ENCODE measurements around a stretch of chr1.

DNA sequence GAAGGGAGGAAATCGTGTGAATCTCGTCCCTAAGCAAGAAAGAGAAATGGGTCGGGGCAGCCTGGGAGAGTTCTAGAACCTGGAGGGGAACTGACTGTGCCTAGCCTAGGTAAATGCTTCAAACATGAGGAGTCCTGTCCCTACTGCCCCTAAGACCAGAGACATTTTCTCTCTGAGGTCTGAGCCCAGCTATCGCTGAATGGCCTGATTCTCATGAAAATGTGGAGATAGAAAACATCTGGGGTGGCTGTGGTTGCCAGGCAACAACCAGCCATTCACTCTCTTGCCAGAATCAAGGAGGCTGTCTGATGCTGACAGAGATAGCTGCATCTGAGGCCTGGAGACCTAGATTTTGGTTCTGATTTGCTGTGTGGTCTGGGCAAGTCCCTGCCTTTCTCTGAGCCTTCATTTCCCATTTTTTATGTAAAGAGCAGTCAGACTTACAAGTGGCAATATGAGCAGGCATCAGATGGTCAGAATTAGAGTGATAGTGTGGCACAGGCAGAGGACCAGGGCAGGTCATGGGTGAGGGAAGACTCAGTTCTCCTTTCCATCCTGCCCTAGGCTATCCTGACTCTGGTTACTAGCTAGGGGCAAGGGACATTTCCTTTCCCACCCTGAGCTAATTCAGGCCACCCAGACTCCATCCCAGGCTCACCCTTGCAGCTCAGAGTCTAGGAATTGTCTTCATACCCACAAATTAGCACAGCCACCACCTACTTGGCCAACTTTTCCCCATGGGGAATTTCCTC lies 19.9 kb upstream of the RNF19B start:
- PRO-cap, 2 experiments = no peak in any of the 2 experiments

- PRO-cap, 2 experiments = no peak in any of the 2 experiments
Observed at GRCh38 chr1:33022609-33023375, 13.9 kb downstream of the AK2 start.

DNA sequence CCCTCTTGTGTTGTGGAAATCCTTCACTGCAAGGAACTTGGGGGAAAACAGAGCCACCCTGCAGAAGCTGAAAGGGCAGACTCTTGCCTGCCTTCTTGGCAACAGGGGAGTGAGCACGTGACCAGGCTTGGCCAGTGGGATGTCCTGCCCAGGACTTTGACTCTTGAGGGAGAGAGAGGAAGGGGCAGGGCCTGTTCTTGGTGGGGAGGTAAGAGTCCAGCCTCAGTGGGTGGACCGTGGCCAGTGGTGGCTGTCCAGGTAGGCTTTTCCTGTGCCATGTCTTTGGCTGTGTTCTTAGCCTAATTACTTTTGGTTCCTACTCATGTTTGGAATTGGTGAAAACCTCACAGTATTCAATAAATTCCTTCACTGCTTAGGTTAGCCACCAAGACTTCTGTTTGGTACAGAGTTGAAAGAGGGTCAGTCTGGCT lies 8.6 kb upstream of the AK2 start:
- PRO-cap, 2 experiments = no peak in any of the 2 experiments

- PRO-cap, 2 experiments = no peak in any of the 2 experiments
Observed at GRCh38 chr1:33099200-33099926, 18.4 kb downstream of the AZIN2 start.

- PRO-cap, 2 experiments = no peak in any of the 2 experiments
Observed at GRCh38 chr1:33146483-33147234, 35.2 kb downstream of the TRIM62 start.

DNA sequence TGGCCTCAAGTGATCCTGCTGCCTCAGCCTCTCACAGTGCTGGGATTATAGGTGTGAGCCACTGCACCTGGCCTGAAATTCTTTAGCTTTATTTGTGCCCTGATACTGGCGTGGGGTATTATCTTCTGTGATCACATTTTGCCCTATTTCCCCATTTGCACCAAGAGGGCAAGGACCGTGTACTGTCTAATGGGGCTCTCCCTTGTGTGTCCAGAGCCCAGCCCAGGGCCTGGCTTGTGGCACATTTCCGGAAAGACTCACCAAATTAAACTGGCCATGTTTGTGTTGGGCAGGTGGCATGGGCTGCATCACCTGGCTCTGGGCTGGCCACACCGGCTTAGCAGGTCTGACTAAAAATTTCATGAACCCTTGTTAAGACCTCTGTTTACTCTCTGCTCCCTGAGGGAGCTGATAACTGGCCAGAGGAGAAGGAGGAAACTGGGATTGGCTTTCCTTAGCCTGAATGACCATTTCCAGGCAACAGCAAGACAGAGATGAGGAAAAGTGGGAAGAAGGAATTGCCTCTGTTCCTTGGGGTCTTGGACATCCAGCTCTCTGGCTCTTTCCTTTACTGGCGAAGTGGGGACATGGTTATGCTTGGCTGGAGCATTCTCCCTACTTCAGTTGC lies 32.0 kb downstream of the TRIM62 start:
- PRO-cap, 2 experiments = no peak in any of the 2 experiments

DNA sequence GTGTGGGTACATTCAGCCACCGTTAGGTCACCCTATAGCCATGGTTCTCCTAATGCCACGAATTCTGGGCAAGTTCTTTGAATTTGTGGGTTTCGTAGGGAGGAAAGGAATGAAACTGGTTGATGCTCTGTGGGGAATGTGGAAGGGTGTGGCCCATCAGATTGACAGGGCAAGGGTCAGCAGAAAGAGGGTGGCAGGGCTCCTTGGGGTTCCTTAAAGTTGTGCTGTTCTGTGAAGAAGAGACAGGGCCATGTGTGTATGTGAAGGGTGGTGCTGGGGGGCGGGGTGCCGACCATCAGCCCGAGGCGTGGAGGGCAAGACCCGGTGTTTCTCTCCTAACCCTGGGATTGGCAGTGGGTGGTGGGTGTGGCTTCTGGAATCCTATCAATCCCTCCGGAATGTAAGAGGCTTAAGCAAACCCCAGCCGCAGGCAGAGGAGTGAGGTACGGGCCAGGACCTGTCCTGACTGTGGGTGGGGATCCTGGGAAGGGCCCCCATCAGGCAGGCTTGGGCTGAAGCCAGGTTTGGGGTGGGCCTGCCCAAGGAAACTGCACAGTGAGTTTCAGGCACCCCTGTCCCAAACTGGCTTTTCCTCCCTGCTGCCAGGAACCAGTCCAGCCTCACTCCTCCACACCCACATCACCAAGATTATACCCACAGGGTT lies 35.3 kb upstream of the ZNF362 start:
- PRO-cap, 2 experiments = no peak in any of the 2 experiments

DNA sequence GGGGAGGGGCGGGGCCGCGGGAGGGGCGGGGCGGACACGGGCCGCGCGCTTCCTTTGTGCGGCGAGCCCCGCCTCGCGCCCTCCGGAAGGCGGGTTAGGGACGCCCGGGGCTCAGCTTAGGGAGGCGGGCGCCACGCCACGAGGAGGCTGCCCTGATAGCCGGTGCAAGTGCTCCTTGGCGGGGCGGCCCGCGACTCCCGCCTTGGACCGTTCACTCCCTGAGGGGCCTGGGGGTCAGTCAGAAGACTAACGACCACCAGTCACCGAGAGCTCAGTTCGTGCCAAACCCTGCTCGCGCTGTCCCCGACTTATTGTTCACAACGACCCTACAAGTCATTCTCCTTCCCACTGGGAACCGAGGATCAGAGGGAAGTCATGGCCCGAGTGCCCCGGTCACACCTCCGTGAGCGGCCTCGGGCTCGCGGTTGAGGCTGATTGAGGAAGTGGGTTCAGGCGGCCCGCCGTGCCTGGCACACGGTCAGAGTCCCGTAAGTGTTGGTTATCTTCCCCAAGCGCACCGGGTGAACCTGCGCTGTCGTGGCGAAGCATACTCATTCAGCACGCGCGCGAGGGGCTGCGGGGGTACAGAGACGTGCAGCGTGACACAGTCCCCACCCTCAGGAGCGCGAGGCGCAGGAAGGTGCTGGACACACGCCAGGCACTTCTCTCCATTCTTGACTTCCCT lies 29.2 kb upstream of the A3GALT2 start:
- PRO-cap, 2 experiments = peak in 2 of 2 experiments; most common plus-strand start position 114 of the sequence (in 2)

DNA sequence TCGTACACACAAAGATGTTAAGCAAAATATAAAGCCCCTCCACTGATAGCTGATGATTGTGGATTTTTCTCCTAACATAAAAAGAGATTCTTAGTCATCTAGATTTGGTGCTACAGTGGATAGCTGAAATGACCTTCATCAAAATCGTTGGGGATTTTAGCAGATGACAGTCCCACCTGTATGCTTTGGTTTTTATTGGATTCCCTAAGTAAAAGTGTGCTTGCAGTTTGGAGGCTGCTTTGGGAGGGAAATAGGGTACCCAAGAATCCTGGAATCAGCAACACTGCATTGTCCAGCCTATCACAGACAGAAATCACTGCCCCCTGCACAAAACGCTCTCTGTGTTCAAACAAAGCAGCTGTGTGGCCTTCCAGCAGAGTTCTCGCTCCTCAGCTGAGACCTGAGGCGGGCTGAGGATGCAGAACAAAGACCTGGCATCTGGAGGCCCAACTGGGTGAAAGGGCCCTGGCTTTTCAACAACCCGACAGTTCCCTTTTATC lies 42.4 kb upstream of the A3GALT2 start:
- PRO-cap, 2 experiments = no peak in any of the 2 experiments

DNA sequence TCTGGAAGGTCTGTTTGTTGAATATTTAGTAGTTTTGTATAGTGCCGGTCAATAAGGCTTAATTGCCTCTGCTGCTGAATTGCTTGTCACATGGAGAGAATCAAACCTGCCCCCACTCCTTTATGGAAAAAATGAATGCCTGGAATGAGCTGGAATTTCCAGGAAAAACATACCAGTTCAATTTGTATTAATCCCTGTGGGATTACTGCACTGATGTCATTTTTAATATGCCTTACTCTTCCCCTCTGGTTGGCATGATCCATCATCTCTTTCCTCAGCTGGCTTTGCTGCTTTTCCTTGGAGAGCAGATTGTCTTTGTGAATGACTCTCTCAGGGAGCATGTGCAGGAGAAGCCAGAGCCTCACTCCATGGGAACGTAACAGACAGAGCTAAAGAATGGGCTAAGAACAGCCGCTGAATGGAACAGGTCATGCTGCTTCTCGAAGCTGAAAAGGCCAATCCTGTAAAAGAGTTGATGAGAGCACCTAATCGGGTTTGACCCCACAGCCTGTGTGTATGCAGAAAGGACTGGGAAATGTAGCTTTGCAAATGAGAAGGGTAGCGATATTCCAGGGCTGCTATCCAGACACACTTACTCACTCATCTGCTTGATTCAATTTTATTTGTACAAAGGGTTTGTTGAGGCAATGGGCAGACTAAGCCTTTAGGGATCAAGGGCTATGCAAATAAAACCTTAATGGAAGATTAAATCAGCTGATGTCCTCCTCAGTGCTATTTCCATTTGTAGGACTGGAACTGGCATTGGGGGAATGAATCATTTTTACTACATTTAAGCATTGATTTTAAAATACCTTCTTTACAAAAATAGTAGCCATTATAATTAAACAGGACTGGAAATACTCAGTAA lies 20.7 kb downstream of the PHC2 start:
- PRO-cap, 2 experiments = no peak in any of the 2 experiments

DNA sequence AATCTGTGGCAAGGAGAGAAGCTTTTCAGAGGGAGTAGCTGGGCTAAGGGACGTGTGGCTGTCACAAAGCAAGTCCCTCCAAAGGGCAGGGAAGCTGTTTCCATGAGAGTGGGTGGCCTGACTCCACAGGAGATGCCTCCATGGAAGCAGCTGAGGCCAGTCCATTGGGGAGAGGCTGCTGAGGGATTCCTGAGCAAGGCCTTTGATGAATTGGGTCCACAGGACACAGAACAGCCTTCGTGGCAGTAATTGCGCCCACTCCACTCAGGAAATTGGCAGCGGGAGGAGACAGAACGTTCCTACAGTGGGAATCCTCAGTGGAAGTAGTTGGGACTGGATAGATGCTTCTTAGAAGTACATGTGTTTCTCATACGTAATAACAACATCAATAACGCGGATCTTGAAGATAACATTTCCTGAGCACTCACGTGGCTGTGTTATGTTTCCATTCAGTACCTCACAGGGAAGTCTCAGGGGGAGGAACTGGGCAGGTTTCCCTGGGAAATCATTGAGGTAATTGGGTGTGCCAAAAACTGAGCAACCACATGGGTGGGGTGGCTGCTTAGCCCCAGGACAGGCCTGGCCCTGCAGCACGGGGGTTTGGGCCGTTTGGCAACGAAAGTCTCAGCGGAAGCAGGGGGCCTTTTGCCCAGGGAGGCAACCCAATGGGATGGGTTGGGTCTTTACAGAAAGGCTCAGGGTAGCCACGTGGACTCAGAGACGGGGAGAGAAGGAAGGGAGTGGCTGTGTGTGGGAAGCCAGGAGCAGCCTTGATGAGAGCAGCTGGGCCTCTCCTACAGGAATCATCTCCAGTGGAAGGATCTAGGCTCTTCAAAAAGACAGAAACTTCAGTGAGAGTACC lies 133.8 kb downstream of the ZSCAN20 start:
- PRO-cap, 2 experiments = no peak in any of the 2 experiments

DNA sequence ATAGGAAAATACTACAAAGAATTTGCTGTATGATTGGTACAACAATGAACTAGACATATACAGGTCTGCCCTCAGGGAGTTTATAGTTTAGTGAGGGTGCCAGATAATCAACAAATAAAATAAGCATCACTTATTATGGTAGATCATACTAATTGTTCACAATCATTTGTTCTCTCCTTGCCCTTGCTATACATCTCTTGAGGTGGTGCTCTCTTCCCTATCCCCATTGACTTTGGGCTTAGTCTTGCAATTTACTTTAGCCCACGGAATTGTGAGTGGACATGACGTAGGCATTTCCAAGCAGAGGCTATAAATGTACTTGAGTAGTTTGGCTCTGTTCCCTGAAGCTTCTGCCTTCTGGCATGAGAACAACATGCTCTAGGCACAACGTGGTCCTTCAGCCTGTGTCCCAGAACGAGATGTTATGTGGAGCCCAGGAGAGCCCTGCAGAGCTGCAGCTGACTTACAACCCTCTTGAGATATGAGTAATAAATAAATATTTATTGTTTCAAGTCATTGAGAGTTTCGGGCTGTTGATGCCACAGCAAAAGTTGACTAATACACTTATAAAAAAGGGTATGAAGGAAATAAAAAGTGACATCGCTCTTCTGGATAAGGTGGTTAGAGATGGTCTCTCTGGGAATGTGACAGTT lies 105.3 kb upstream of the HMGB4 start:
- PRO-cap, 2 experiments = no peak in any of the 2 experiments

DNA sequence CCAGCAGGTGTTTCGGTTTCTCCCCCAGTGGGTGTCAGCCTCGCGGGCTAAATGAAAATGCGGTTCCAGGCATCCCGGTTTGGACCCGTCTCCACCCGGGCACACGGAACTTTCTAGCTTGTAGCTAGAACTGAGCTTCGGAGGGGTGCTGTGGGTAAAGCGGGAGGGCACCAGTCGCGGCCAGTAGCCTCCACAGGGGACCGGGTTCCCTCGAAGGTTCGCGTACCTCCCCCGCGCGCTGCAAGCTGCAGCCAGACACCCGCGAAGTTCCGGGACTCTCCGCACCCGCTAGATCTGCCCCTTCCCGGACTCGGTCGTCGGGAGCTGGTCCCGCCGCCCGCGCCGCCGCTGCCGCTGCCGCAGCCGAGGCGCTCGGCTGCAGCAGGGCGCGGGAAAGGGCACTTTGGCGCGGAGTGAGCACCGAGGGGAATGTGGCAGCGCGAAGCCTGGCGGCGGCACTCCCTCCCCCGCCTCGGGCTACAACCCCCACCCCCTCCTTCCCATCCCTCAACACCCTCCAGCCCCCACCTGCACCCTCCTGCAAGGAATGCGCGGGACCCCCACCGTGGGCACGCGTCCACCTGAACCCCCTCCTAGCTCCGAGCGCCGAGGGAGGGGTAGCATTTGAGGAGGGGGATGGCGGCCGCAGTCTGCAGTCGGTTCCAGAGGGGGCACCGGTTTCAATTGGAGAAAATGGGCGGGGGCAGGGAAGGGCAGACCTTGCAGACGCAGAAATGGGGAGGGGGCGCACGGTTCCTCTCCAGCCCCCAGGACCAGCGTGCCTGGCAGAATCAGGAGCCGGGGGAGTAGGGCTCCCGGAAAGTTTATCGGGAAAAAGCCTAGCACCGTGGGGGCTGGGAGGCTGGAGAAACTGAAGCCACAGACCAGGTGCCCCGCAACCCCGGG lies 1.1 kb downstream of the CSMD2 start:
- PRO-cap, 2 experiments = no peak in any of the 2 experiments

DNA sequence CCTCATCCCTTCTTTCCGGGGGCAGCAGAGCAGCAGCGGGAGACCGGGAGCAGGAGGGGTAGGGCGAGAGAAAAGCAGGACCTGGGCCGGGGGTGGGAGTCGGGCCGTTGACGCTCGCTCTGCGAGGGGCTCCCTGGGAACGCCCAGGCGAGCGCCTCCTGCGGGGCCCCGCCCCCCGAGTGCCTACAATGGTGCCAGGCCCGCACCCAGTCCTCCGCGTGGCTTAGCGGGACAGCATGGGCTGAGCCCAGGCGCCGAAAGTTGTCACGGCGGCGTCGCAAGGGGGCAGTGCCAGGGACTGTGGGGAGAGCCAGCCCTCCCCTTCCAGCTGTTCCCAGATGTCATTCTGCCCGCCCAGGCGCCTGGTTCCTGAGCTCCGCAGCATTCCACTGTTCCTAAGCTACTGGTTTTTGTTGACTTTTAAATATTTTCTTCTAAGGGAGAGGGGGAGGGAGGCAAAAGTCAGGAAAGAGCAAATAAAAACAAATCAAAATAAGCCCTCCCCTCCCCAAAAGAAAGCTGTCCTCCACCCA lies 505 bp downstream of the C1orf94 start:
- PRO-cap, 2 experiments = no peak in any of the 2 experiments

GRCh38 chr1:34621890-34622232 lies 133.0 kb upstream of the GJB5 start:
- PRO-cap, 2 experiments = no peak in any of the 2 experiments

DNA sequence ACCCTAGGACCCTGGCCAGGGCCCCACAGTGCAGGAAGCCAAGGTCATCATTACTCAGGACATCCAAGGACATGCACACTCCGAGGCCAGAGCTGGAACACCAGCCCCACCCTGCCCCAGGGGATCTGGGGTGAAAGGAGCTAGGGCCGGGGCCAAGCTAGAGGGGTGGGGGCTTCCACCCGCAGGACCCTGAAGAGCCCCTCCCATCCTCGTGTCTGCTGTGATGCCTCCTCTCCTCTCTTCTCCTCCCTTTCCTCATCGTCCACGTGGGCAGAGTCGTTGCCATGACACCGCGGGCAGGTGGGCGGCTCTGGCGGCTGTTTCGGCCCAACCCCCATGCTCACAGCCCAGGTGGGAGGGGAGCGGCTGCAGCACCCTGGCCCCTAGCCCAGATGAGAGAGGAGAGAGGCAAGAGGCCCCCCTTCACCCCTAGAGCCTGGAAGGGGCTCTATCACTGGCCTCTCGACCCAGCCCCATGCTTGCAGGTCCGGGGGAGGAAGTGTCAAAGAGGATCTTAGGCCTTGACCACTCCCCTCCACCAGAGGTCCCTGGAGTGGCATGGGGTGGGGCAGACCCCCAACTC lies 10.6 kb downstream of the DLGAP3 start:
- PRO-cap, 2 experiments = no peak in any of the 2 experiments

DNA sequence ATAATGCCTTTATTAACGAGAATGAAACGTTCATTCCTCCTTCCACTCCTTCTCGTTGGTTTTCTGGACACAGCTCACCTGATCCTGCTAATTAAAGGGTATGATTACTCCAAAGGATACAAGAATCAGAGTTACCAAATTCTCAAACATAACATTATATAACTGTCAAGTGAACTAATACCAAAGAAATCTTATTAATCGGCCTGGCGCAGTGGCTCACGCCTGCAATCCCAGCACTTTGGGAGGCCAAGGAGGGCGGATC lies 16.6 kb downstream of the SFPQ start:
- PRO-cap, 2 experiments = no peak in any of the 2 experiments

DNA sequence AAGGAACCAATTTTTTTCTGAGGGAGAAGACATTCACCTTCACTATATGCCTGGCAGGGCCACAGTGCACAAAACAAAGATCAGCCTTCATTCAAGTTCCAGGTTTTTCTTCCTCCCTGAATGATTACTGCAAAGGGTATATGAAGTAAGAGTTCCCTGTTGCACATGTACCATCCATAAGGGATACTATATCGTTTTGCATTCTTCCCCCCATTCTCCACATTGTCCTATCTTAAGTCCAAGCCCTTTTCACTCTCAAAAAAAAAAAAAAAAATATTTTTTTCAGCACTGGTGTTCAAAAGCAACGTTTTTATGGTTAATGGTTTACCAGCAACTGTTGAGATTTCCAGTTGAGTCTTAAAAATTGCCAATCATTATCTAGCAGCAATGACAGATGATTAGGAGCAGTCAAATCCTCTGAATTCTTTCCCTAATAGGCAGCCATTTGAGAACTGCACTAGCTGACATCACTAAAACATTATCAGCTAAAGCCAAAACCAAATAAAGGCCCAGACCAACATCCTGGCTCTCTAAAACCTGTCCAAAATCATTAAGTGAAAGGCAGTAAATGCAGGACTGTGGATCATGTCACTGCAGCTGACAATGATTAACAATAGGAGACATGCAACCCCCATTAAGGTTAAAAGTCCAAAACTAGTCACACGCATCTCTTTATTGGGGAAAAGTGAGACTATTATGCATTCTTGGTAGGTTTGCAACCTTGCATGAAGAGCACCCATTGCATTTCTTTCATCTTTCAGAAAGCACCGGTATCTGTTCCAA lies 14.1 kb downstream of the SFPQ start:
- PRO-cap, 2 experiments = no peak in any of the 2 experiments

DNA sequence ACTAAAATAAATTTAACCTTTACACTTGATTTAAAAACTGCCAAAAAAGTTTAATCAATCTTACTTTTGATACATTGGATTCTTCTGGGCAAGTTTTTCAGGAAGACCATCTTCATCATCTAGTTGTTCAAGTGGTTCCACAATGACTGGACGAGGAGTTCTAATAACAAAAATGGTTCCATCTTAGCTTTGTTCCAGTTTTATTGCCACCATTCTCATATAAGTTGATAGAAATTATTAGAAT lies 2.6 kb downstream of the SFPQ start:
- PRO-cap, 2 experiments = no peak in any of the 2 experiments

DNA sequence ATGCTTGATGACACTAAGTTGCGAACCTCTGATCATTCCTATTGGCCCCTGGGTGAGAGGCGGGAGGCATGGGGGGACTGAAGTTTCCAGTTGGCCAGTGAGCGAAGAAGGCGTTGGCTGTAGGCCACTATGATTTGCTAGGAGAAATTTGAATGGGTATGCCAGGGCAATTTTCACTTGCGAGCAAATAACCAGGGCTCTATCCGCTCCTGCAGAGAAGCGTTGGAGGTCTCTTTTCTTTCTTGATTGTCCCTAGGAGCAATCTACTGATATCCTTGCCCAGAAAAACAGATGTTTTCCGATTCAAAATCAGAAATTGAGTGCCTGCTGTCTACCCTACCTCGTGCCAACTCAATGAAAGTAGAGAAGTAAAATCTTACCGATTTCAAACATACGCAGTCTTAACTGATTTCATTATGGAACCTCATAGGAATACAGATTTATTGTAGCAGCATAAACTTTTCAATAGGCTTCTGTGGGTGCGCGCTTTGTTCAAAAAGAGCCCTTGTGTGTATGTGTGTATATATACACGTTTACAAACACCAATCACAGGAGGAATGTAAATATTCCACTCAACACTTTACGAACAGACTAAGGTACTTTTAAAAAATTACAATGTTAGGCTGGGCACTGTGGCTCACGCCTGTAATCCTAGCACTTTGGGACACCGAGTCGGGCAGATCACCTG lies 438 bp upstream of the SFPQ start:
- PRO-cap, 2 experiments = peak in 1 of 2 experiments; most common plus-strand start position 202 of the sequence (in 1)